Measurements from ENCODE around the gene MT1M.

DNA sequence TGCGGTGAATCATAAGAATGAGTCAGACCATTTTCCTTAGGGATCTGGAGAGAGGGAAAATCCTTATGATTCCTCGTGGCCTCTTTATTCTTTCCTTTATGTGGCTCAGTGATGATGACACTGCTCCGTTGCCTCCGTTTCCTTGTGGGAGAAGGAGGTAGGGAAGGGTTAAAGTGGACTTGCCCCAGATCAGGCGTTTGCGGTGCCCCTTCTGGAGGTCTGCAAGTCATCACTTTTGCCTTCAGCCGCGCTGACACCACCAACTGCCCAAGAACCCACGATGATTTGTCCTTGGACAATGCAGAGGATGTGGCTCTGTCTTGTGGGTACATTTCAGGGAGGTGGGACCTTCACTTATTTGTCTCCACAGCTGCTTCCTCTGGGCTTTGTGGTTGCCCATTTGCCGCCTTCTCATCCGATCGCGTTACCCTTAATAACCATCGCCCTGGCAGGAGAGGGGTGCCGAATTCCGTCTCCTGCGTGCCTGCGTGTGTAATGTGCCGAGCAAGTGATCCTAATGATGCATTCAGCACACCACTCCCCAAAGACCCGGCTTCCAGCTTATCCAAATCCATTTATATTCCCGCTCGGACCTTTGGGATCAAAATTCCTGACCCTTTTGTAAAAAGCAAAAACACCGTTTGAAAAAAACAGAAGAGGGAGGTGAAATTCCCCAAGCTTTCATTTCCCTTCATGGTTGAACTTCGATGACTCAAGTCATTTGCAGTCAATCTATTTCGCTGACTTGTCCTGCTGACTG is 87.2 kb upstream of the IRX3 start:
- PRO-cap = no peak

DNA sequence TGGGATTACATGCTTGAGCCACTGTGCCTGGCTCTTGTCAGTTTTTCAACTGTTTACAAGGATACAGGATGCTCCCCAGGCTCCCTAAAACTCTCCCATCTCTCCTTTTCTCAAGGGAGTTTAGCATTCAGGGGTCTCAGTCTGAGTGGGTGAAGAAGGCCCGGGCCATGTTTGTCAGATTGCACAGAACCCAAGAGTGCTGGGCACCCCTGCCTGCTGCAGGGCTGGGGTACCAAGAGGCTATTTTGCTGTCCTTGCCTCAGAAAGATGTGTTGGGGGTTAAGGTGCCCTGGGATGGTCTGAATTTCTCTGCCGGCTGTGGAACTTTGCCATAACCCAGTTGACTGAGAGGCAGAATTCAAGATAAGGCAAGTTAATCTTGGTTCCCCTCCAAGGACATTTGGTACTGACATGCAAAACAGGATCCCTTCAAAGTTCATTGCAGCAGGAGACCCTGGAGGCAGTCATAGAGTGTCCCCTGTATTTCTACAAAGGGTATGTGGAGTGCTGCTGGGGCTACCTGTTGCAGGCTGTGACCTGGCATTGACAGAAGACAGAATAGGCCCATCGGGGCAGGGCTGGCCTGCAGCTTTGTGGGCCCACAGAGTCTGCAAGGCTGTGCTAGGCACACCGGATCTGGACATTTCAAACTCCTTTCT is 135.5 kb upstream of the IRX3 start:
- PRO-cap = no peak

DNA sequence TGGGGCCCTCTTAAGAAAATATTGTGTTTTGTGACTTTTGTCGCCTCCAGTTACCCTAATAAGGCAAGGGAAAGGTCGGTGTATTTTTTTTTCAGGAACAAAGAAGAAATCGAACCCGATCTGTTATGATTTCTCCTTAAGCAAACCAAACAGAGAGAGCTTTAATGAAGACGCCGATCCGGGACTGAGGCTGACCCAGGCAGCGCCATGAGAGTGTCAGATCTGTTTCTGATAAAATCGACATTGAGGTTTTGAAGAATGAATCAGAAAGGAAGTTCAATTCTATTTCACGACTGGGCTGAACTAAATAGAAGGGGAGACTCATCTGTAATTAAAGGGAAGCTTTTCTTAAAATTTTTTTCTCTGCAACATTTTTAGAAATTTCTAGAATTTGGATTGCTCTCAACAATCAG is 144.7 kb upstream of the IRX3 start:
- PRO-cap = no peak

DNA sequence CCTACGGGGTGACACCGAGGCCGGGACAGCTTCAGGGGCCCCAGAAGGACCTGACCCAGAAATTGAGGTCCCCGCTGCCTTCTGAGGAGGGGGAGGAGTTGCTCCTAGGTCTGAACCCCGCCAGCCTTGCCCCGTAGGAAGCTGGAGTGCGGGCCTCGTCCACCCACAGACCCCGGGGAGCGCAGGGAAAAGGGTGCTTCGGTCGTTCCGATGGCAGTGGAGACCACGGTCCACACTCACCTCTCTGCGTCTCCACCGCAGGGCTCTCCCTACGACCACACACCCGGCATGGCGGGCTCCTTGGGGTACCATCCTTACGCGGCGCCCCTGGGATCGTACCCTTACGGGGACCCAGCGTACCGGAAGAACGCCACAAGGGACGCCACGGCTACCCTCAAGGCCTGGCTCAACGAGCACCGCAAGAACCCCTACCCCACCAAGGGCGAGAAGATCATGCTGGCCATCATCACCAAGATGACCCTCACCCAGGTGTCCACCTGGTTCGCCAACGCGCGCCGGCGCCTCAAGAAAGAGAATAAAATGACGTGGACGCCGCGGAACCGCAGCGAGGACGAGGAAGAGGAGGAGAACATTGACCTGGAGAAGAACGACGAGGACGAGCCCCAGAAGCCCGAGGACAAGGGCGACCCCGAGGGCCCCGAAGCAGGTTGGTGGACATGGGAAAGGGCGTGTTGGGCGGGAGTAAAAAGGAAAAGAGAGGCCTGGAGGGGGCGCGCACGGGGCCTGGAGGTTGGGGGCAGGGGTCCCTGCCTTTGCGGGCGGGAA is 1.8 kb downstream of the IRX5 start:
- PRO-cap = no peak

GRCh38 chr16:54940521-54940972 is 9.9 kb downstream of the IRX5 start:
- PRO-cap = no peak

- PRO-cap = no peak
Measured at GRCh38 chr16:55297013-55297580, 26.9 kb upstream of the IRX6 start.

- PRO-cap = unidirectional peak, plus-strand start at chr16:55477444
Measured at GRCh38 chr16:55477152-55477839, 1.7 kb upstream of the MMP2 start.

DNA sequence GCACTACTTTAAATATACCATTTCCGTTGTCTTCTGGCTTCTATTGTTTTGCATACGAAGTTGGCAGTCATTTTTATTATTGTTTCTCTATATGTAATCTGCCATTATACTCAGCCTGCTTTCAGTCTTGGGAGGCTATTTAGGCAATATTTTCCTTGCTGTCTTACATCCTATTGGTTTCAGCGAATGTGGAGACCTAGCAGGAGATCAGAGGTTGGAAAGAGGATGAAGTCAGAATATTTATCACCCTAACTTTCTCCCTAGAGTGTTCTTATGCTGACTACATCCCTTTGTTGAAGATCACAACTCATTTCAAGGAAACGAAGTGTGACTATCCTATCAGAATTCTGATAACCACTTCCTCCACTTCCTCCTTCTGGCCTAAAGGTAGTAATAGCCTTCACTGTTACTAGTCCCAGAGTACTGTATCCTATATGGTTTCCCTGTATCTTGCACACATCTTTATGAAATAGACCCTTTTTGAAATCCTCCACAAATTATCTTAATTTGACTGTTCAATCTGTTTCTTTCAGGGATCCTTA is 41.8 kb upstream of the SLC6A2 start:
- PRO-cap = no peak

DNA sequence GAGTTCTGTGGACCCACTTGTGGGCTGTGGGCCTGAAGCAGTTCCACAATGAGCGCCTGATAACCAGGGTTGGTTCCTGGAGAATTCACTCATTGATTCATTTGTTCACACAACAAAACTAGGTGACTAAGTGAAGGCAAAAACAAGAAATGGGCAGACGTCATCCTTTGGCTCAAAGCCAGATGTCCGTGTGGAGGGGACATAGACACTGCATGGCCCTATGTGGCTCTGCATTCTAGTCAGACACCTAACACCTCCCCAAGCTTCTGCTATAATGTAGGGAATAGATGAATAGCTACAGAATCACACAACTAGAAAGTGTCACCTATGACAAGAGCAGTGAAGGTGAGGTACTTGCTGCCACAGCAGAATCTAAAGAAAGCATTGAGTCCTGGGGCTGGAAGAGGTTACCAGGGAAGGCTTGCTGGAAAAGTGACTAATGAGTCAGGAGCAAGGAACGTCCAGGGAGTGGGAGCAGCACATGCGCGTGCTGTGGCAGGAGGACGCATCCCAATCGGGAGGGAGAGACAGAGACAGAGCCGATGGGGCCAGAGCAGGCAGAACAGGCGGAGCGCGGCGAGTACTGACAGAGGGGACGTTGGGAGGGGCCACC is 58.9 kb downstream of the CES1 start:
- PRO-cap = no peak

- PRO-cap = no peak
Measured at GRCh38 chr16:56102038-56102519, 89.2 kb upstream of the GNAO1 start.

GRCh38 chr16:56191987-56192565 is 787 bp downstream of the GNAO1 start:
- PRO-cap = no peak

DNA sequence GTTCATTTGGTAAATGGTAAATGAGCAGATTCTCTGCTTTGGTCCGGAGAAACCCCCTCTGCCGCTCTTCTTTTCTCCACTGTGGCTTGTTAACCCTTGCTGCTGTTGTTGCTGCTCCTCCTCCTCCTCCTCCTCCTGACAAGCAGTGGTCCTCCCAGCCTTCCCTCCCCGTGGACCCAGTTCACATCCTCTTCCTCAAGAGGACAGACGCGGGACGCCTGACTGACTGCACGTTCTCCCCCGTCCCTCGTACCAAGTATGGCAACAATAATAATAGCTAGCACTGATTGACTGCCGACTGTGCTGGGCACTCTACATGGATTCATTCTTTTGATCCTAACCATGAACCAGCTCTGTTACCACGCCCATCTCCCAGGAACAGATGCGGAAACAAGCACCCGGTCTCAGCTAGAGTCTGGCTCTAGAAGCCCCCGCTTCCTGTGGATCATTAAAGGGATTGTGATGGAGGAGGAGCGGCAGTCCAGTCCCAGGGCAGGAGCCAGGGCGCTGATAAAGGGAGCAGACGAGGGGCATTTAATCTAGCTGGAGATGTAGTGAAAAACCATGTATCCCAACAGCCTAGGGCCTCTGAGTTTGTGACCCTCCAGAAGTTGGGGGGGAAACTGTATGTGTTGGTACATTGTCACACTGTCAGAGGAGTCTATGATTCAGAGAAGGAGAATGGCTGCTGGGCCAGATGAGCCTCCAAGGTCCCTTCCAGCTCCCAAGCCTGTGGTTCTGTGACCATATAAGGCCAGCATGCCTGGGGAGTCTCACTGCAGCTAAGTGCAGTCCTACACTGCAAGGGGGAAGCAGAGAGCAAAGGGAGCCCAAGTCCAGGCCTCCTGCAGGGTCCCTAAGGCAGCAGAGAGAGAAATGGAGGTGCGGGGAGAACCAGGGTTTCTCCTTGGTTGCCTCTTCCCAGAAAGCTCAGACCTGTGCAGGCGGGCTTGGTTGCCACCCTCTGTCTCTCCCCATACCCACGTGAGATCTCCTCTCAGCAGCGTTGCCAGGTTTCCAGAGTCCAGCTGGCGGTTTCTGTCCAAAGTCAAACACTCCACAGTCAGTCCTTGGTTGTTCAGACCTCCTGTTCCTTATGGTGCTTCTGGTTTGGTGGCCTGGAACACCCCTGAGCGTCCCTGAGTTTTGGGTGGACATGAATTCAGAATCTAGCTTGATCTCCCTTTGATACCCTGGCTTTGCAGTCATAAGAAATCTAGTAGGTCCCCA is 78.3 kb downstream of the GNAO1 start:
- PRO-cap = bidirectional peak, plus-strand start at position 203 of the sequence, minus-strand start at position 176 of the sequence; bidirectional peak, plus-strand start at position 799 of the sequence, minus-strand start at position 653 of the sequence; bidirectional peak, plus-strand start at position 1,055 of the sequence, minus-strand start at position 930 of the sequence

GRCh38 chr16:56372927-56373287 is 52.4 kb downstream of the AMFR start:
- PRO-cap = no peak

GRCh38 chr16:56389003-56389462 is 36.3 kb downstream of the AMFR start:
- PRO-cap = no peak

DNA sequence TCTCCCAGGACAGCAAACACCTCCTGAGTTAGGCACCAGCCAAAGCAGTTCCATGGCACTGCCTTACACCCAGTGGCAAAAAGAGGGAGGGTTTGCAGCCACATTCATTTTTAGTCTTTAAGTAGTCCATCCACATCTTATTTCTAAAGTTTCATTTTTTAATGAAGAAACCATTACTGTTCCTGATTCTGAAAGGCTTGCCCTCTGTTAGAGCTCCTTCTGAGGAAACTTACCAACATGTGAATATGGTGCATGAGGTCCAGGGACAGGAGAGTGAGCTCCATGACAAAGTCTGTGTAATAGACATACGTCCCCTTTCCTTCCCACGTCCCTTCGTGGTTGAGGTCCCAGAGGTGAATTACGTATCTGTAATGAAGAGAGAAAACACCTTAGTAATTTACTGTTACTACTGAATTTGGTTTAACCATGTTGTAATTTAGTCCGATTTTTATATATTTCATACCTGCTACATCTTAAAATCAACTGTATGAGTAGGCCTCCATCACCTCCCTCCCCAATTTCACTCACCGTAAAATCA is 20.6 kb downstream of the AMFR start:
- PRO-cap = no peak

DNA sequence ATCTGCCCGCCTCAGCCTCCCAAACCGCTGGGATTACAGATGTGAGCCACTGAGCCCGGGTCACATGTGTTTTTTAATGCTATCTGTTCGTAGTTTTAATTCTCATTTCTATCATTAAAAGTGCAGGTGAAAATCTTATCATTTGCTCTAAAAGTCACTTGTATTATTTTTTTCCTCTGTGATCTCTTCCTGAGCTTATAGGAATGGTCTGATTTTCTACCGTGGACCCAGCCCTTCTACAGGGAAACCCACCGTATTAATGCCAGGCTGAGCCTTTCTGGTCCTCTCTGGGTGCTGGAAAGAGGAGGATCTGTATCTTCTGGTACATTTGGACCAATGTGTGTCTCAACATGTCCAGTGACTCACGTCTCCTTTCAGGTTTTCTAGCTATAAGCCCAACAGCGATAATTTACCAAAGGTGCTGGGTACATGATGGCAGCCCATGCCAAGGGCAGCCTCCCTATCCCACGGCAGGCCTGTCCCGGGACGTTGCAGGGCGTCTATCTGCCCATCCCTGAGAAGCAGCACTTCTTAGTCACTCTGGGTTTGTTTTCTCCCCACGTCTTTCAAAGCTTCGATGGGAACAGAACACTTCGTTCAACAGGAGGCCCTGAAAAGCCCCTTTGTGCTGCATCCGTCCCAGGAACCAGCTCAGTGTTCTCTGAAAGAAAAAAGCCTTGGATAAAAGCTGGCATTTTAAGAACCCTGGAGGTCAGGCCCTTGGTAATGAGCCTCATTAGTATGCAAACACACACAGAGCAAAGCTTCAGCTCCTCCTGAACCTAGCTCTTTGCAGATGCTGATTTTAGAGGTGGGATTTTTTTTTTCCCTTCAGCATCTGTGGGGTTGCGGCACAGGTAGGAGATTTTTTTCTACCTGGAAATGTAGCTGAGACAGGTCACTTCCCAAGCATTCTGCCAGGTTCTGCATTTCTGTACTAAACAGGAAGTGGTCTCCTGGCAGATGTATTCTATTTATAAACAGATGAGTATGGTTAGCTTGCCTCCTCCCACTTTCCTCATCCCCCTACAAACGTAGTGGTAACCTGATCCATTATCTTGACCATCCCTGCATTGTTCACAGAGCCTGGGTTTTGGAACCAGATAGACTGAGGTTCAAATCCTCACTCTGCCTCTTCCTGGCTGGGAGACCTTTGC is 17.7 kb upstream of the MT4 start:
- PRO-cap = no peak

- PRO-cap = bidirectional peak, plus-strand start at chr16:56609681, minus-strand start at chr16:56609588
Measured at GRCh38 chr16:56609031-56609747, 805 bp downstream of the MT2A start.

DNA sequence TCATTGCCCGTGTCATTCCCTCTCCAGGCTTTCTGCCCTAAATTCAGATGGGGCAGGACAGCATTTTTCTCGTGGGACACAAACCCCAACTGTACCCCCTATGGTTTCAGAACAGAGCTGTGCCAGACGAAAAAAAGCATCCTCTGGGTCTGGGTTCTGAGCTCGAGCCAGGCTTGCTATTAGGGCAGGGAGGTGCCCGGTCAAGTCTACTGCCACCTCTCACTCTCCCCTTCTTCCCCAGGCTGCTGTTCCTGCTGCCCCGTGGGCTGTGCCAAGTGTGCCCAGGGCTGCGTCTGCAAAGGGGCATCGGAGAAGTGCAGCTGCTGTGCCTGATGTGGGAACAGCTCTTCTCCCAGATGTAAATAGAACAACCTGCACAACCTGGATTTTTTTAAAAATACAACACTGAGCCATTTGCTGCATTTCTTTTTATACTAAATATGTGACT is 1.1 kb downstream of the MT1E start:
- PRO-cap = no peak

- PRO-cap = bidirectional peak, plus-strand start at chr16:56632659, minus-strand start at chr16:56632525
Measured at GRCh38 chr16:56632361-56633217, at the start of gene MT1M. Gene MT1M (plus strand): TSS chr16:56632659.

DNA sequence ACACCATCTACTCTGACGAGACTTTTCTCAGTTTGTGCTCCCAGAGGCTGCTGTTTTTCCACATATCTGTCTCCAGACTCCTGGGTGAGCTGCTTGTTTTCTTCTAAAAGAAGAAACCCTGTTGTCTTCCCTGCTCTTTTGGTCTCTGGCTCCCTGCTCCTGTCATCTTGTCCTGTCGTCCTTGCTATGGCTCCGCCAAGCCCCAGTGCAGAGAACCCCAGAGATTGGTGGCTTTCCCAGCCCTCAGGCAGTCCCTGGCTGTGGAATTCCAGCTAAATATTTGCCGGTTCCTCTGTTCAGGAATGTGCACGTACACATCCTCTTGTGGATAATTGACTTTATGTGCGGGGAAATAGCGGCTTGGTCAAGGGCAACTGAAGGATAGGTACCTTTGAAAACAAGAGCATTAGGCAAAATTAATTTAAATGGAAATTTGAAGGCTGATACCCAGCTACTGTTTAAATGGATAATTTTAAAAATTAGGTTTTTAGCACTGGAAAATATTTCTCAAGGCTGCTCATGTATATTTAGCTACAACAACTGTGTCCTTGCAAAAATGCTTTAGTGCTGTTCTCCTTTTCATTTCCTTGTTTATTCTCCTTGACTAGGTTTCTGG is 50.2 kb upstream of the SLC12A3 start:
- PRO-cap = no peak

Data from tibial artery (tissue), 1 donor.